Bronchus fibroblast of lung (primary cell): ENCODE measurements around the genes LRRC23, CD163 and SLC2A14.

DNA sequence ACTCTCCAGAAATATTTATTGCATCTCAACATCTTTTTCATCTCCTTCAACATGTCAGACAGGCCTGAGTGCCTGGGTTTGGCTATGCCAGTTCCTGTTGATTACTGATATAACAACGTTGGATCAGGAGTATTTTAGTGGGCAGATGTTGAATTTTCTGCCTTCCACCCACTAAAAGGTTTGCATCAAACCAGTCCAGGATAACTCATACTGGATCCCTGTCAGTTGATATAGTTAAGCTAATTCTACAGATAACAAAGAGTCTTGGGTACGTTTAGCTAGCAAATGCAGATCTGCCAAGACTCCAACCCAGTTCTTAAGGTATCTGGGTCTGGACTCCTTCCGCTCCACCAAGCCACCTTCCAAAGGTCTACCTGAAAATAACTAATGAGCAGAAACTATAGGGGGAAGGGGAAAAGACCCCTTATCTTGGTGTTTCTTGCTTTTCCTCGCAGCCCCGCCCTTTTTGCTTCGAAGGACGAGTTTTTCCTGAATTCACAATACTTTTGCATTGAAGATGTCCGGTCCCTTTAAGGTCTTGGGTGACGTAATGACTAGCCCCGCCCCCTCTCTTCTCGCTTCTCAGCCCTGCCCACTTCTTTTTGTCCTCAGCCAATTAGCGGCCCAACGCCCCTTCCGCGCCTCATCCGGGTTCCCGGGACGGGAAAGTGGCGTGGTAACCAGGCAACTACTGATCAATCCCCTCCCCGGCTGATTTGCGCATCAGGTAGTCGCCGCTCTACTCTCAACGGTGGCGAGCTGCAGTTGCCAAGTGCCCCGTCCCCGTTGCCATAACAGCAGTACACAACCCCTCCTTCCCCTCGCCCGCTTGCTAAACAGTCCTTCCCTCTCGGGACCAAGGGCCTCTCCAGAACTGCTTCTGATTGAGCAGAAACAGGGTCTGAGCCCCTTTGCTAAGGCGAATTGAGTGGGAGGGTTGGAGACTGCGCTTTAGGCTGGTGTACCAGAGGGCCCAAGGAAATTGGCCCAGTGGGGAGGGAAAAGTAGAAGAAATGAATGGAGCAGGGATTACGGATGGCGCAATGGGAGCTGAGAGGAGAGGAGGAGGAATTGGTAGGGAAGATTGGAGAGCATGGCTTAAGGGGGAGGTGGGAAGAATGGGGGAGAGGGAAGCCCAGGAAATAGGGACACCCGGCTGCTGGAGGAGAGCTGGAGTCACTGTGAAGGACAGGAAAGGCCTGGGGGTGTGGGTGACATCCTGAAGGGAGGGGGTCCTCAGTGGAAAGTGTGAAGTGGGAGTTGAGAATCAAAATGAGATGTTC, at the start of gene LRRC23:
LRRC23 (plus strand) TSS at position 646 of the 1,283 bp plus-strand sequence.
- RAMPAGE, long total RNA = start-site peak on the plus strand centred at position 666 of the sequence, 73 bp wide, 80 and 25 reads in 2 replicates

DNA sequence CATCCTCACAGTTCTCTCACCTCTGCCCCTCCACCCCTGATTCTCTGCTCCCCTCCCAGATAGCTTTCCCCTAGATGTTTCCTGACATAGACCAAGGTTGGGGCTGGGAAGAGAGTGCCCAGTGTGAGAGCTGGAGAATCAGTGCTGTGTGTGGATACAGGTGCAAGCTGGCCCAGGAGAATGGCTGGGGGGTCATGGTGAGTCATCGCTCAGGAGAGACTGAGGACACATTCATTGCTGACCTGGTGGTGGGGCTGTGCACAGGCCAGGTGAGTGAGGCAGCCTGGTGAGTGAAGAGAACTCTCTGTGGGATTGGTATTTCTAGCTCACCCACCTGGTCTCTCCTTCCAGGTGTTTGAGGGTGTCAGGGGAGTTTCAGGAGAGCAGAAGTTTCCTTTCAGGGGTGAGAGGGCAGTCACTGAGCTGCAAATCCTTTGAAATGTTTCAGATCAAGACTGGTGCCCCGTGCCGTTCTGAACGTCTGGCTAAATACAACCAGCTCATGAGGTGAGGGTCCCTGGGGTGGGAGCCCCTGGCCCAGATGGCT, 5.8 kb upstream of the ATN1 start:
- RAMPAGE, long total RNA = no peak

GRCh38 chr12:6957649-6958199, 6.6 kb downstream of the PTPN6 start:
- RAMPAGE, long total RNA = no peak

DNA sequence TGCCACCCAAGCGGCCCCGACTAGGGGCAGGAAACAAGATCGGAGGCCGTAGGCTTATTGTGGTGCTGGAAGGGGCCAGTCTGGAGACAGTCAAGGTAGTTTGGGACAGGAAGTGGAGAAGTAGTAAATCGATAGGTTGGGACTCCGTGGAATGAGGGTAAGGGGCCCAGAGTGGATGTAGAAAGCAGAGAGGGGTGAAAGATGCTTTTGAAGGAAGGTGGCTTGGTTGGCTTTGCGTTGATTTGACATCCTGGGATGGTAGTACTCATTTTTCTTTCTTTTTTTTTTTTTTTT, 231 bp downstream of the EMG1 start:
- RAMPAGE, long total RNA = no peak

DNA sequence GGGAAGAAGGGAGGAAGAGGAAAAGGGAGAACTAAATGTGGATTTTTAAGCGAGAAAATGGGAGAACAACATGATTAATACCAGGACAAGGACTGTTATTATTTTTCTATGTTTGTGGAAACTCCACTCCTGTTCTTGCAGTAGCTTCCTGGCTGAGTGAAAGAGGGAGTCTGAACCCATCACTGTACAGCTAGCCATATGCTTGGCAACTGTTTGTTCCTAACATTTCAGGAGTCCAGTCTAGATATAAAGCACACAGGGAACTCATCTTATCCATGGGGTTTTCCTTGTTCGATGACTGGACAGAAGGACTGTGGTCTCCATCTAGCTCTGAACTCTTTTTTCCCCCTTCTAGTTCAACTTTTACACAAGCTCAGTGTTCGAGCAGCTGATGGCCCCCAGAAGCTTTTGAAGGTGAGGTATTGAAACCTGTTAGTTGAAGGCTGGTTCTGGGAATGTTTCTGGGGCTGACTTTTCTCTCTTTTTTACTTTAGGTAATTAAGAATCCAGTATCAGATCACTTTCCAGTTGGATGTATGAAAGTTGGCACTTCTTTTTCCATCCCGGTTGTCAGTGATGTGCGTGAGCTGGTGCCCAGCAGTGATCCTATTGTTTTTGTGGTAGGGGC, 4.1 kb downstream of the EMG1 start:
- RAMPAGE, long total RNA = no peak

DNA sequence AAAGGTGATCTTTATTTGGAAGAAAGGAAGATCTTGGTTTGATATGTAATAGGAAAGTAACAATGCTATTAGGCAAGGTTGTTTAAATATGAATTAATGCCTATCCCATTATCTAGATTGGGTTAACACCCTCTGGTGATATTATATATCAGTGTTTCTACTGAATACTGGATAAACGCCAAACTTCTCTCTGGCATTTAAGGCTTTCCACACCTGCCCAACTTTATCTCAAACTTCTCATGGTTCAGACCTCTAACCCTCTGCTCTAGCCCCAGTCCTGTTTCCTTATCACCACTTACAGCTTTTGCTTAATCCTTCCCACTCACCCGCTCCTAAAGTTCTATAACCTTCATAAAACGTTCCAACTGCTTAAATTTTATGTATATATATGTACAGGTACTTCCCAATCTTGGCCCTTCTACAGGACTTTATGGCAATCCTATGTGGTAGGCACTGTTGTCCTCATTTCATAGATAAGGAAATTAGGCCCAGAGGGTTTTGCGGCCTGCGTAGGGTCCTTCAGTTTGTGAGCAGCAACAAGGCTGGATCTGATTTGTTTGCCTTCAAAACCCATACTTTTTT, 1.3 kb downstream of the LPCAT3 start:
- RAMPAGE, long total RNA = no peak

DNA sequence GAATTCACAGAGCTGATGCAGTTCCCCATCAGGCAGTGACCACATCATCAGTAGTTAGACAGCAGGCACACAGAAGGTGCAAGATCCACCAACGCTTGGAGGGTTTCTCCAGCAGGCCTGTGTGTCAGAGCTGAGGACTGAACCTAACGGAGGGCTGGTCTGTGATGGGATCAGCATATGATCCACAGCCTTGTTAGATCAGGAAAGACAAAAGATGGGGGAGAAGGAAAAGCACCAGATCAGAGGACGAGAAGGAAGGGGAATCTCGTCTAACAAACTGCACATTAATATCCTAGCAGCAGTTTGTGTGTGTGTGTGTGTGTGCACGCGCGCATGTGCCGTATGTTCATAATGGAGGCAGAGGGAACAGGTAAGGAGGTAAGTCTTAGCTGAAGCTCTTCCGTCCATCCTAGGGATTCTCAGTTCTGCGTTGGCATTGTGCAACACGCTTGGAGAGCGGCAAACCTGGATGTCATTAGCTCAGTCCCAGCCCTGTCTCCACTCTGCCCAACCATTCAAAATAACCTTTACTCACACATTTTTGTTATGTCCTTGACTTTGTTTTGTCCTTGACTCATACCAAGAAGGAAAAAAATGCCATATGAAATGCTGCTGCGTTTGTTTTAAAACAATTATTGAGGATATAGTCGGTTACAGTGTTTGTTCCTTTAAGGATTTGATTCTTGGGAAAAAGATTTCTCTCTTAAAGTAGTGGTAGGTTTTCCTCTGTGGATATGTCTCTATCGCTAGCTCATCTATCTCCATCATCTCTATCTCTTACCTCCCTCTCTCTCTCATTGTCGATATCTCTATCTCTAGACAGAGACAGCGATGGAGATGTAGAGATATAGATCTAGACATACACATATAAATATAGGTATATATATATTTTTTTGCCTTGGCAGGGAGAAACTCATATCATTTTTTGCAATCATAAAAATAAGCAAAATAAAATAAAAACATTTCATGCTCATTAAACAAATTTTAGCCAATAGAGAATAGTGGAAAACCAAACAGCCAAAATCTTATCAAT, 1.8 kb upstream of the C1R start:
- RAMPAGE, long total RNA = no peak

- RAMPAGE, long total RNA = no peak
Observed at GRCh38 chr12:7136747-7137256, 6.6 kb downstream of the CLSTN3 start.

- RAMPAGE, long total RNA = no peak
Observed at GRCh38 chr12:7503253-7504124, at the start of gene CD163. Gene CD163, minus strand, starts transcription at chr12:7503777.

DNA sequence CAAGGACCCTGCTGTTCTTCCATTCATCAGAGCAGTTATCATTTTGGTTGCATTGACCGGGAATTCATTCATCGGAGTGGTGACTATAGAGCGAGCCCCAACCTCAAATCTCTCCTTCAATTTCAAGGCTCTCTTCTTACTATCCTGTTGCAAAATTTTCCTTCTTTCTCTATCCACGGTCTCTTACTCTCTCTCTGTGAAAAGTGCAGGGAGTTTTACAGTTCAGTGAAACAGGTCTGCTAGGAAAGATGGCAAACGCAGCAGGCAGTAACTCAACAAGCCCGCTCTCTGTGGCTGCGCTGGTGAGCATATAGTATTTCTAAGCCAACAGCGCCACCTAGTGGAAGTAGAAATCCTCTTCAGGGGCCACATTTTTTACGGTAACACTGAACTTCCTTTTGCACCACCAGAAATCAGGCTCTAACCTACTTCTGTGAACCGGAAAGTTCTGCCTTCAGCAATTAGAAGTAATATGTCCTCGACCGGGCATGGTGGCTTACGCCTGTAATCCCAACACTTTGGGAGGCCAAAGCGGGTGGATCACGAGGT, 27.1 kb downstream of the APOBEC1 start:
- RAMPAGE, long total RNA = no peak

DNA sequence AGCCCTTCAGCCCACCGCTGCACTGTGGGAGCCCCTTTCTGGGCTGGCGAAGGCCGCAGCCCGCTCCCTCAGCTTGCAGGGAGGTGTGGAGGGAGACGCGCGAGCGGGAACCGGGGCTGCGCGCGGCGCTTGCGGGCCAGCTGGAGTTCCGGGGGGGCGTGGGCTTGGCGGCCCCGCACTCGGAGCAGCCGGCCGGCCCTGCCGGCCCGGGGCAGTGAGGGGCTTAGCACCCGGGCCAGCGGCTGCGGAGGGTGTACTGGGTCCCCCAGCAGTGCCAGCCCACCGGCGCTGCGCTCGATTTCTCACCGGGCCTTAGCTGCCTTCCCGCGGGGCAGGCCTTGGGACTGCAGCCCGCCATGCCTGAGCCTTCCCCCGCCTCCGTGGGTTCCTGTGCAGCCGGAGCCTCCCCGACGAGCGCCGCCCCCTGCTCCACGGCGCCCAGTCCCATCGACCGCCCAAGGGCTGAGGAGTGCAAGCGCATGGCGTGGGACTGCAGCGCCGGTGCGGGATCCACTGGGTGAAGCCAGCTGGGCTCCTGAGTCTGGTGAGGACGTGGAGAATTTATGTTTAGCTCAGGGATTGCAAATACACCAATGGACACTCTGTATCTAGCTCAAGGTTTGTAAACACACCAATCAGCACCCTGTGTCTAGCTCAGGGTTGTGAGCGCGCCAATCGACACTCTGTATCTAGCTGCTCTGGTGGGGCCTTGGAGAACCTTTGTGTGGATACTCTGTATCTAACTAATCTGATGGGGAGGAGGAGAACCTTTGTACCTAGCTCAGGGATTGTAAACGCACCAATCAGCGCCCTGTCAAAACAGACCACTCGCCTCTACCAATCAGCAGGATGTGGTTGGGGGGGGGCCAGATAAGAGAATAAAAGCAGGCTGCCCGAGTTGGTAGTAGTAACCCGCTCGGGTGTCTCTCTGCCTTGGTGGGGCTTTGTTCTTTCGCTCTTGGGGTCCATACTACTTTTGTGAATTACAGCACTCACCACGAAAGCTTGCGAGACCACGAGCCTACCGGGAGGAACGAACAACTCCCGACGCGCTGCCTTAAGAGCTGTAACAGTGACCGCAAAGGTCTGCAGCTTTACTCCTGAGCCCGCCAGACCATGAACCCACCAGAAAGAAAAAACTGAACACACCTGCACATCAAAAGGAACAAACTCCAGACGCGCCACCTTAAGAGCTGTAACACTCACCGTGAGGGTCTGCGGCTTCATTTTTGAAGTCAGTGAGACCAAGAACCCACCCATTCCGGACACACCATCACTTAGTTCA, 25.5 kb downstream of the APOBEC1 start:
- RAMPAGE, long total RNA = no peak

GRCh38 chr12:7872479-7873451, at the start of gene SLC2A14:
Gene SLC2A14, minus strand, starts transcription at chr12:7872915.
- RAMPAGE, long total RNA = no peak

DNA sequence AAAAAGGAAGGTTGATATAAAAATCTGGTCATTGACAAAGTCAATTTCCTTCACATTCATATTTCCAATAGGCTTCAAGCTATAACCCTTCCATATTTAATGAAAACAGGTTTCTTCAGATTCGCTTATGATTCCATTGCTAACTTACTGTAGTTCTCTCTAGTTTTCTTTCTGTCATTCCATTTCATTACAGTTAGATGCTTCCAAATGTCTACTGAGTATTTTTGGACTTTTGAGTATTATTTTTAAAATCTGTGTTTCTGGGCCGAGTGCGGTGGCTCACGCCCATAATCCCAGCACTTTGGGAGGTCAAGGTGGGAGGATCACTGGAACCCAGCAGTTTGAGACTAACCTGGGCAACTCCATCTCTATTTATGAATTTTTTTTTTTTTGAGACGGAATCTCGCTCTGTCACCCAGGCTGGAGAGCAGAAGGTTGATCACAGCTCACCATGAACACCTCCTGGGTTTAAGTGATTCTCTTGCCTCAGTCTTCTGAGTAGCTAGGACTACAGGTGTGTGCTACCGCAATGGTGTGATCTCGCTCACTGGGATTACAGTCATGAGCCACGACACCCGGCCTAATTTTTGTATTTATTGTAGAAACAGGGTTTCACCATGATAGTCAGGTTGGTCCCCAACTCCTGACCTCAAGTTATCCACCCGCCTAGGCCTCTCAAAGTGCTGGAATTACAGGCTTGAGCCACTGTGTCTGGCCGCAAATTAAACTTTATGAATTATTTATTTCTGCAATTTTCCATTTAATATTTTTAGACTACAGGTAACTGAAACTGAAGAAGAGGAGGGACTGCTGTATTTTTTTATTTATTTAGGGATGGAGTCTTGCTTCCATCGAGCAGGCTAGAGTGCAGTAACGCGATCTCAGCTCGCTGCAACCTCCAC, 14.1 kb downstream of the SLC2A3 start:
- RAMPAGE, long total RNA = no peak

- RAMPAGE, long total RNA = no peak
Observed at GRCh38 chr12:7926914-7927322, 9.1 kb downstream of the SLC2A3 start.

- RAMPAGE, long total RNA = start-site peak on the minus strand at chr12:8242942-8242959, 22 and 15 reads in 2 replicates
Observed at GRCh38 chr12:8242689-8243087, 15.3 kb upstream of the FAM90A1 start.

GRCh38 chr12:8243088-8243487, 15.7 kb upstream of the FAM90A1 start:
- RAMPAGE, long total RNA = no peak

DNA sequence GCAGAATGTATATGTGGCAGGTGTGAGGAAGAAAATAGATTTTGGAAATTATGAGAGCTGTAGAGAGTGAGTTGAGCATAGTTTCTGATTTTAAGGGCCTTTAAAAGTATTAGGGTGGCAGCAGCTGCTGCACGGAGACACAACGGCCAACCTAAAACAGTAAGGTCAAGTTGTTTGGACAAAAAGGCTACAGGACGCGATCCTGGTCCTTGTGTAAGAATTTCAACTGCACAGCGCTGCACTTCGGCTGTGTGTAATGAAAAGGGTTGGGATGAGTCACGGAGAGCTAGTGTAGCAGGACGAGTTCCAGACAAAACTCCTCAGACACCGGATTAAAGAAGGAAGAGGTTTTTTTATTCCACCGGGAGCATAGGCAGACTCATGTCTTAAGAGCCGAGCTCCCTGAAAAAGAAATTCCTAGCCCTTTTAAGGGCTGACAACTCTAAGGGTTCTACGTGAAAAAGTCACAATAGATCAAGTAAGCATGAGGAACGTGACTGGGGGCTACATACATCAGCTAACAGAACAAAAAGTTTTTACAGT, 54.7 kb upstream of the FAM90A1 start:
- RAMPAGE, long total RNA = no peak

- RAMPAGE, long total RNA = no peak
Observed at GRCh38 chr12:8320054-8320857, 92.8 kb upstream of the FAM90A1 start.

- RAMPAGE, long total RNA = no peak
Observed at GRCh38 chr12:8536983-8537472, 3.7 kb downstream of the CLEC4E start.

DNA sequence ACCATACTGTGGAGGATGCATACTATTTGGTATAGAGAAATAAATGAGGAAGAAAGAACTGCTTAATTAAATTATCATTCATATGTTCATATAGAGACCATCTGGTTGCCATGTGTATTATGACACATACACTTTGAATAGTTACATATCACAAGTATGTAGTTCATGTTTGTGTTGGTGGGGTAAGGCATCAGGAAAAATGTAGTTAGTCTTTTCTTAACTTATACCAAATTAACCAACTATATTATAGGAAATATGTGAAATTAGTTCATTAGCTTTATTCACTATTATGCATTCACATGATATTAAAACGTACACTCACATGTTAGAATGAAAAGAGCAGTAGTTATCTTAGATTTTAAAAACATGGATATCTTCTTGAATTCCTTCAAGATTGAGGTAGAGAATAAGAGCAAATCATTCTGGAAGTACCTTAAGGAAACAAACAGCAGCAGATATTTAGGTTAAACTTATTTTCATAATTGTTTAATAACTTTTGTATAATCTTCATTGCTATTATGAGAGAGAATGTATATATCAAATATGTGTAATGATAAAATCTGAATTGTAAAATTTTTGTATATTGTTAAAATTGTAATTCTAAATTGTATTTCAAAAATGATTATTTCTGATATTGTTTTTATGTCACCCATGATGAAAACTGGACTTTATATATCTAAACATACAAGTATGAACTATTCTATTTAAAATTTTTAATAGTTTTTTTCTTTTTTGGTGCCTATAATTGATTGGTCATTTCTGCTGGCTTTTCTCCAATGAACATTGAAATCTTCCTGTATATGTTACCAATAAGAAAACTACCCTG, 46.3 kb upstream of the A2ML1 start:
- RAMPAGE, long total RNA = no peak